Umbilical cord (tissue), 2 donors: ENCODE results near the genes DNAH2 and ALOX12B.

GRCh38 chr17:7716486-7716736 is 1.1 kb upstream of the DNAH2 start:
- RAMPAGE, long total RNA, result no peak

DNA sequence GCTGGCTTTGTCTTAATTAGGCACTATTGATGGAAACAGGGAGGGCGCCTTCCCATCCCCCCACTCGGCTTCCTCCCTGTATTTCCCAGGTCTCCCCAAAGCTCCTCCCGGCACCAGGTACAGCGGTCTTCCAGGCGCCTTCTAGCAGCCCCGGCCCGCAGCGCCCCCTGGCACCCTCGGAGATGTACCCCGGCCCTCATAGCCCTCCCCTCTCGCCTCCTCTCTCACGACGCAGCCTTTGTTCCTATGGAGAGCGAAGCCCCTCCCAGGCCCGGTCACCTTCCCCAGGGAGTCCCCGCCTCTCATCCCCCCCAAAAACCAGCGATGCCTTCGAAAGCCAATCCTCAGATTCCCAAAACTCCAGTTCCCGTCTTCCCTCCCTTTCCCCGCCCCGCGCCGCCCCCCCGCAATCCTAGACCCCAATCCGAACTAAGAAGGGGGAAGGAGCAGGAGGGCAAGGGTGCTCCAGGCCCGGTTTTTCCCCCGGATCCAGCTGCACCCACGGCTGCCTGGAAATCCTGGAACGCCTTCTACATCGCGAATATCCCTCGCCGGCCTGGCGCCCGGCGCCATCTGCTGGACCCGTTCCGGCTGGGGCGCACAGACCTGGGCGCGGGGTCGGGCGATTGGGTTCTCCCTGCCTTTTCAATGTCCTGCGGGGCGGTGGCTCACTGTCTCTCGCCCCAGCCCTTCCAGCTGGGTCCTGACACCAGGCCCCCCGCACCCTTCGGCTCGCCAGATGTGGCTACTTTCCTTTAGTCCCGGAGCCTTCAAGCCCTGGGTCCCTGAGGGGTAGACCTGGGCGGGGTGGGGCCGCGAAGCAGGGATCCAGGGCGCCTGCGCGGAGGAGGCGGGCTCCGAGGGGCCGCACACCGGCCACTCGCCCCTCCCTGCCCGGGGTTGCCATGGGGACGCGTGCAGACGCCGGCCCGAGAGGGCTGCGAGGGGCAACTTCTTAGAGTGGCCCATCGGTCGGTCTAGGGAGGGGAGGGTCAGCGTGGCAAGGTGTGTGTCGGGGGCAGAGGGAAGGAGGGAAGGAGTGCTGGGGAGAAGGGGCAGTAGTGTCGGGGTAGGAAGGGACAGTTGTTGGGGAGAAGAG is at the start of gene DNAH2:
Gene DNAH2 (plus strand): TSS at position 918 of the 1,099 bp plus-strand sequence.
- RAMPAGE, long total RNA, result no peak

DNA sequence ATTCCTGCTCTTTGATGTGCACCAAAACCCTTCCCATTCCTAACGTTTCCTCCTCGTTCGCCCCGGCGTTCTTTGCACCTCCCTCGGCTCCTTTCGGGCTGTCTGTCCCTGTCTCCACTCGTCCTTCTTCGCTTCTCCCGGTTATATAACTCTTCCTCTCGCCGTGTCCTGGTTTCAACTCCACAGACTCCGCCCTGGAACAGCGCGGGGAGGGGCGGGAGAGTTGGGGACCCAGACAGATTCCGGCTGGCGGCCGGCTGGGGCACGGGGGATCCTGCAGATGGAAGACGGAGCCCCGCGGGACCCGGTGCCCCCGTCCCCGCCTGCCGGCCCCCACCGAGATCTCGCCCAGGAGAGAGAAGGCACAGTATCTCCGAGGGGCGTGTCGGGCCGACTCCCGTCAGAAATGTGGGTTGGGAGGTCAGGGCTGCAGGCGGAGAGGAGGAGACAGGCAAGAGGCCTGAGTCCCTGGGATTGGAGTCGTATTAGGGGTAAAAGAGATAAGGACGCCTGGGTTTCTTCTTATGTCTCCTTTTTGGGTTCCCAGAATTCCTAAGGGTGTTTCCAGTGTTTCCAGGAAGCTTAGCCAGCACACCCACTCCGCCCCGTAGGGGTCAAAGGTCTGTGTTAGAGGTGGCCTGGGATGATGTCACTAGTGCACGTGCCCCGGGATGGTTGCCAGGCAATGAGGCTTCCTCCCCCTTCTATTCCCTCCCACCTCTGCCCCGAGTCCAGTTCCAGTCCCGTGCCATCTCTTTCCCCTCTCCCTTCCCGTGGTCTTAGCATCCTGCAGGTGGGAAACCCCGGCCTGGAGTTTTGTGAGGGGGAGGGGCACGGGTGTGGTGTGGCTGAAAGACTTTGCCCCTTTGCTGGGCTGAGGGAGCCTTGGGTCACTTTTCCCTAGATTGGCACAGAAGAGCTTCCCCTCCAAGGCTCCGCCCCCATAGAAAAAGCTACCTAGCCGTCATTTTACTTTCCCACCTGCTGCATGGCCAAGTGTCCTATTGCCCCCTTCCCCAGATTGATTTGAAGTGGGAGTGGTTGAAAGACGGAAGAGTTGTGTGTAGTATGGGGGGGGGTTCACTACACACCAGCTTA is 2.5 kb downstream of the KDM6B start:
- RAMPAGE, long total RNA, result no peak

GRCh38 chr17:7837316-7838077 is 3.5 kb downstream of the KDM6B start:
- RAMPAGE, long total RNA, result no peak

DNA sequence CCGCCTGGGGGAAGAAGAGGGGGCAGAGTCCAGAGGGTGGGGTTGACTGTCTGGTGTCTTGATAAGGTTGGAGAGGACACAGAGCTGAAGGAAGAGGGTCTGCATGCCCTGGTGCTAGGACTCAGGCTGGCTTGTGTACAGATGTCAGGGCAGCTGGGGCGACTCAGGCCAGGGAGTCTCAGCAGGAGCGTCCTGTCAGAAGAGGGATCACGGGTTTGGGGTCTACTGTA is 5.3 kb downstream of the KDM6B start:
- RAMPAGE, long total RNA, result no peak

GRCh38 chr17:7839673-7840421 is 5.8 kb downstream of the KDM6B start:
- RAMPAGE, long total RNA, result no peak

- RAMPAGE, long total RNA, result no peak
Observed at GRCh38 chr17:7951467-7952404, 19.7 kb downstream of the CNTROB start.

- RAMPAGE, long total RNA, result no peak
Observed at GRCh38 chr17:8055918-8057004, 17.4 kb downstream of the ALOX15B start.

- RAMPAGE, long total RNA, result no peak
Observed at GRCh38 chr17:8087298-8087977, at the start of gene ALOX12B. ALOX12B (minus strand) TSS chr17:8087716.

DNA sequence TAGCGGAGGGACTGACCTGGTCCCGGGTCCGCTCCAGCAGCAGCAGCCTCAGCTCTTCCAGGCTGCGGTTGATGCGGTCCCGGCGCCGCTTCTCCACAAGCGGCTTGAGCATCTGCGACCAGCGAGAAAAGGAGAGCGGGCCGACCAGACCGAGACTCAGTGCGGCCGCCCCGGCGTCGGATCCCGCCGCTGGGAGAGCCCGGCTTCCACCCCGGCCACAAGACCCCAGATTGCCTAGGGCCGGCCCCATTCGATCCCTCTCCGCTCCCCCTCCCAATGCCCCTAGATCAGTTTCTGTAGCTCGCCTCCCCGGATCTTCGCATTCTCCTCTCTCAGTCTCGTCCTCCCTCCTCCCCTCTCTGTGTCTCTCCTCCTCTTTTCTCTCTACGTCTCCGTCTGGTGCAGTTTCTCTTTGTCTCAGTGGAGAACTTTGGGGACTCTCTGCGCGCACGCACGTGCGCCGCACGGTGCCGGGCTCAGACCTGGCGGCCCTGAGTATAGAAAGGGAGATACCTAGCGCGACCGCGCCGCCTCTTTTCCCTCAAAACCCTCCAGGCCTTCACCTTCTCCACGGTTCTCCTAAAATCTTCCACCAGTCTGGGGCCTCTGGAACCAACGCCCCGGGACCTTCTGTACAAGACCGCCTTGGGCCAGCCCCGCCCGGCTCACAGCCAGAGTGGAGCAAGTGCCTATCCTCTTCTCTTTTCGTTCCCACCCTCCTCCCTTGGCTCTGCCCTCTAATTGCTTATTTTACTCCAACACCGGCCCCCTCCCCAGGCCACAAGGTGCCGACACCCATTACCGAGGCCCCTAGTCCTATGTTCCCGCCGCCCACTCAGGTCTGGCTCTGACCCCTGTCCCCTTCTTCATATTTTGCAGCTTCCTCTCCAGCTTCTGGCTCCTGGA is 638 bp downstream of the HES7 start:
- RAMPAGE, long total RNA, result no peak

GRCh38 chr17:8151246-8152307 is 627 bp downstream of the PER1 start:
- RAMPAGE, long total RNA, result no peak

DNA sequence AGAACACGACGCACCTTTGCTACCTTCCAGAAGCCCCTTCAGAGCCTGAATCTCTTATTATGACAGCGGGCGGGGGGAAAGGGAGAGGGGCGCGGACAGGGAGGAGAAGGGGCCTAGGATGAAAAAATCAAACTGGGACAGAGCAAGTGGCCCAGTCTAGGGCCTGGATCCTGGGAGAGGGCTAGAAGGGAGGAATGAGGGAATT is 2.5 kb upstream of the PER1 start:
- RAMPAGE, long total RNA, result no peak

GRCh38 chr17:8186960-8188304 is 2.5 kb downstream of the BORCS6 start:
- RAMPAGE, long total RNA, result no peak

DNA sequence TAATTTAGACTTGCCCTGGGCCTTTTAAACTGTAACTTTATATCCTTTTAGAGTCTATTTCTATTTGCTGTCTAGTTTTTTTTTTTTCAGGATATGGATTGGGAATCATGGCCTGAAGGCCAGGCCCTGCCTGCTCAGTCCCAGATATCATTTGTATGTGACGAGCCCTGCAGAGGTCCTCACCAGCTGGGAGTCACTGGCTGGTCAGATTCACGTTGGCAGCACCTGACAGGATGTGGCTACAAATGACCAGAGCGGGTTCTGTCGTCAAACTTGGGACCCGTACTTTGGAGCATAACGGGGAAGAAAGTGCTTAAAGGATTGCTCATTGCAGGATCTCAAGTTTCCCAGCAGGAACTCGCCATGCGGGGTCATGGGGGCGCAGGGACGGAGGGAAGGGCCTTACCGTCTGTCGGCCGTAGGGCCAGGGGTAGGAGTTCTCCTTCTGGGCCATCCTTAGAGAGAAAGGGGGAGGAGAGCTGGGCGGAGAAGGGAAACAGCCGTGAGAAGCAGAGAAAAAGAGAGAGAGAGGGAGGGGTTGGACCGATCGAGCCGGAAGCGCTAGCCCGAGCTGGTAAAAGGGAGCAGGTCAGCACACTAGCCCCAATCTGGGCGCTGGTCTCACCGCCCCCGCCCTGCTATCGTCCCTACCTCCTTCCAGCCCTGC is 471 bp downstream of the AURKB start:
- RAMPAGE, long total RNA, result no peak

DNA sequence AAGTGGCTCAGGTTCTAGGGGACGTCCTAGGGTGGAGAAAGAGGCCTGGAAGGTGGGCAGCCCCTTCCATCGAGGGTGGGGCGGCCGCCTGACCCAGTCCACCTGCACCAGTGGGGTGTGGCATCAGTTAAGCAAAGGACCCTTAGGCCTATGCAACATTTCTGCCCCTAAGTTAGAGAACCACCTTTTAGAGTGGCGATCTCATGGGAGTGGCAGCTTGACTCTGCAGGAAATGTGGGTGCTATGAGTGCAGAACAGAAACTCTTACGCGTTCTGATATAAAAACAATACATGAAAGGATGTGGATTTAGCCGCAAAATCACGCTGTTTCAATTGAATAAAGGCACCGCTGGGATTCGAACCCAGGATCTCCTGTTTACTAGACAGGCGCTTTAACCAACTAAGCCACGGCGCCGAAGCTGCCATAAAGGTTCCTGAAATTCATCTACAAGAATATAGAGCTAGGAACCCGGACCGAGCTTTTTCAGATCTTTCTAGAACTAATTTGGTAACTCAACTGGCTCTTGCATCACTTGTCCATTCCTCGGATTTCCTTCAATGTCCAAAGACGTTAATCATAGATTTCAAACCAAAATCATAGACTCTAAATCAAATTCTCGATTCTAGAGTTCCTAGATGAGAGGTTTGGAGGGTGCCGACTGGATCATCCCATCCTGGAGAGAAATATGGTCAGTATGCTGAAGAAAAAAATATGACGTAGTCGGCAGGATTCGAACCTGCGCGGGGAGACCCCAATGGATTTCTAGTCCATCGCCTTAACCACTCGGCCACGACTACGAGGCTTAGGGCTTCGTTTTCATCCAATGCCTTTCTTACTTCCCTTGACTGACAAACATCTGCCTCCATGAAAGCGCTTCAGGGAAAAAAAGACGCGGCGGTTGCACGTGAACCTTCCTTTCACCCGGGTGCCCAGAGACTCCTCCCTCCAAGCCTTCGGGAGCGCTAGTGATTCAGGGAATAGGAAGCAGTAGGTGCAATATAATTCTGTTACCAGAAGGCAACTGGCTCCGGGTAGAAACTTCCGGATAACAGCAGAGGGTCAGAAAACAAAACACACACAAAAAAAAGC is 15.9 kb upstream of the AURKB start:
- RAMPAGE, long total RNA, result no peak

- RAMPAGE, long total RNA, result no peak
Observed at GRCh38 chr17:8249458-8249774, 327 bp downstream of the PFAS start.

GRCh38 chr17:8326299-8327636 is 12.9 kb upstream of the ODF4 start:
- RAMPAGE, long total RNA, result no peak

GRCh38 chr17:8338181-8338804 is 1.3 kb upstream of the ODF4 start:
- RAMPAGE, long total RNA, result no peak

GRCh38 chr17:8443897-8444749 is 8.4 kb downstream of the NDEL1 start:
- RAMPAGE, long total RNA, result no peak

DNA sequence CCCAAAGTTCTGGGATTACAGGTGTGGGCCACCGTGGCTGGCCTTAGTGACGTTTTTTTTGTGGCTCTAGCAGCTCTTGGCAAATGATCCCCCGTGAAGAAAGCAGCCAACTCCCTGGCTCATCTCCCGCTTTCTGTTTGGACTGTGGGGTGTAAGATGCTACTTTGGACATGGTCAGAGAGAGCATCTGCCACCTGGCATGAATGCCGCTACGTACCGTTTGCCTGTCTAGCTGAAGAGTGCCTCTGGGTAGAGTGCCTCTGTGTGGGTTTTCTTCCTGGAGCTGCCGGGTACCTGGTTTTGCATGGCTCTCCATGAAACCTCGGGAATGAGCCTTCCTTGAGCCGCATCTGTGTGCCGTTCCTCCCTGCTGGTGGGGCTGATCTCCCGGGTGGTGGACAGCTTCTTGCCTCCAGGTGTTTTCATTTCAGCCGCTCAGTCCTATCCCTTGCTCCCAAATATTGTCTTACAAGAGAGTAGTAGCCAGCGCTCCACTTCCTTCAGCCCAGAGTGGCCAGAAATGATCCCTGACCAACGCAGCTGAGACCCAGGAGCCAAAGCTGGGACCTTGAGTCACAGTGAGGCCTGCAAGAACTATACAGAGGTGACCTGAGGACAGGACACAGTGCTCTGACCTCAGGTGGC is 34.4 kb downstream of the NDEL1 start:
- RAMPAGE, long total RNA, result no peak